Uterus (tissue), 7 donors: ENCODE measurements around the gene GLRX.

- PRO-cap, 4 experiments, result no peak in any of the 4 experiments
- RAMPAGE, long total RNA, 2 experiments, result no peak in any of the 2 experiments
- RRBS, result no CpG with 5 or more reads among the region's 2 CpGs
Observed at GRCh38 chr5:93927574-93928063, 183.8 kb downstream of the FAM172A start.

- PRO-cap, 4 experiments, result no peak in any of the 4 experiments
- RAMPAGE, long total RNA, 2 experiments, result no peak in any of the 2 experiments
- RRBS, result no CpG with 5 or more reads among the region's 2 CpGs
Observed at GRCh38 chr5:94707135-94707736, 88.8 kb downstream of the SLF1 start.

- PRO-cap, 4 experiments, result no peak in any of the 4 experiments
- RAMPAGE, long total RNA, 2 experiments, result no peak in any of the 2 experiments
- RRBS, result 4% methylated on average over 13 of the region's 40 CpGs
Observed at GRCh38 chr5:95621256-95622017, 1.6 kb downstream of the GPR150 start.

DNA sequence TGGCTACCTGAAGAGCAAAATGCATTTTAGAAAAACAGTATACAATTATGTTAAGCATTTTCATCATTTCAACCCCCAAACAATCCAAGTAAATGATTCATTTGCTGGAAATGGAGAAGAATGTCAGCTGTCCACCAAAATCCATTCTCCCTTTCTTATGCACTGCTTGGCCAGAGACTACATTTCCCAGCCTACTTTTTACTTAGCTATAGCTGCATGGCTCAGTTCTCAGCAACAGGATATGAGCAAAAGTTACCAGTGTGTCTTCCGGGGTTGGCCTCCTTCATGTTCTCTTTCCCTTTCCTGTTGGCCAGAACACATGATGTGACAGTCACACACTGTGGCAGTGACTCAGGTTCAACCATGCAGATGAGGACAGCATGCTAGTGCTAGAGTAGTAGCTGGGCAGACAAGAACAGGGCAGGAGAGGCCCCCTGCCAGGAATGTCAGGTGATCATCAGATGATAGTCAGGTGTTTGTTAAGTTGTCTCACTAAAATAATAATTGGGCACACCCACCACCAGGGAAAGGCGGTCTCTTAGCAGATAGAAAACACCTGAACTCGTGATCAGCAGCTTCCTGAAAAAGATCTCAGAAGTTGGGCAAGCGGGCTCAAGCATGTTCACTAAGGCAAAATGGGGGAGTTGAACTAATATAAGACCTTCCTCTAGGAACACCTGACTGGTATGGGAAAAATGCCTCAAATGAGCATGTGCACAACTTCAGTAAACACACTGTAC lies 12.2 kb downstream of the GPR150 start:
- PRO-cap, 4 experiments, result no peak in any of the 4 experiments
- RAMPAGE, long total RNA, 2 experiments, result no peak in any of the 2 experiments
- RRBS, result no CpG with 5 or more reads among the region's 4 CpGs

- PRO-cap, 4 experiments, result no peak in any of the 4 experiments
- RAMPAGE, long total RNA, 2 experiments, result no peak in any of the 2 experiments
- RRBS, result no CpG with 5 or more reads among the region's 2 CpGs
Observed at GRCh38 chr5:95727735-95728284, 3.3 kb upstream of the RHOBTB3 start.

DNA sequence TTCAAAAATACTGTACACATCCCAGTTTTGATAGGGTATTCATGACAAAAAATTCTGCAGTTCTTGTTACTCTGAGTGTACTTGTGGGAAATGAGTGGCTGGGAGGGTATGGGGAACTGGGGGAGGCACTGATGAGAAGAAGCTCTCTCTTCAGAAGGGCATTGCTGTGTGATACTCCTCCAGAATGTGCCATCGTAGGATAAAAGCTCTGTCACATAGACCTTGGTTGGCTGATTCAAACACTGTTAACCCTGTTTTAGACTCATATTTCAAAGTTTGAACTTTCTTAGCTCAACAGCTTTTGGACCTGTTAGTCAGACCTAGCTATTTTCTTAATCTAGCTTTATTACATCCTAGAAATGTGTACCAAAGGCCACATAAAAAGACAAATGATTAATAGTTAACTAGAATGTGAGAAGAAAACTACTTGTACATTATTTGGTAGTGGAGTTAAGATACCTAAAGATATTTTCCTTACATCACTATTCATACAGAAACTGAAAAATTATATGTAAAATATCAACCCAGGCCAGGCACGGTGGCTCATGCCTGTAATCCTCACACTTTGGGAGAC lies 4.2 kb downstream of the RHOBTB3 start:
- PRO-cap, 4 experiments, result no peak in any of the 4 experiments
- RAMPAGE, long total RNA, 2 experiments, result no peak in any of the 2 experiments
- RRBS, result no CpG with 5 or more reads among the region's 2 CpGs

DNA sequence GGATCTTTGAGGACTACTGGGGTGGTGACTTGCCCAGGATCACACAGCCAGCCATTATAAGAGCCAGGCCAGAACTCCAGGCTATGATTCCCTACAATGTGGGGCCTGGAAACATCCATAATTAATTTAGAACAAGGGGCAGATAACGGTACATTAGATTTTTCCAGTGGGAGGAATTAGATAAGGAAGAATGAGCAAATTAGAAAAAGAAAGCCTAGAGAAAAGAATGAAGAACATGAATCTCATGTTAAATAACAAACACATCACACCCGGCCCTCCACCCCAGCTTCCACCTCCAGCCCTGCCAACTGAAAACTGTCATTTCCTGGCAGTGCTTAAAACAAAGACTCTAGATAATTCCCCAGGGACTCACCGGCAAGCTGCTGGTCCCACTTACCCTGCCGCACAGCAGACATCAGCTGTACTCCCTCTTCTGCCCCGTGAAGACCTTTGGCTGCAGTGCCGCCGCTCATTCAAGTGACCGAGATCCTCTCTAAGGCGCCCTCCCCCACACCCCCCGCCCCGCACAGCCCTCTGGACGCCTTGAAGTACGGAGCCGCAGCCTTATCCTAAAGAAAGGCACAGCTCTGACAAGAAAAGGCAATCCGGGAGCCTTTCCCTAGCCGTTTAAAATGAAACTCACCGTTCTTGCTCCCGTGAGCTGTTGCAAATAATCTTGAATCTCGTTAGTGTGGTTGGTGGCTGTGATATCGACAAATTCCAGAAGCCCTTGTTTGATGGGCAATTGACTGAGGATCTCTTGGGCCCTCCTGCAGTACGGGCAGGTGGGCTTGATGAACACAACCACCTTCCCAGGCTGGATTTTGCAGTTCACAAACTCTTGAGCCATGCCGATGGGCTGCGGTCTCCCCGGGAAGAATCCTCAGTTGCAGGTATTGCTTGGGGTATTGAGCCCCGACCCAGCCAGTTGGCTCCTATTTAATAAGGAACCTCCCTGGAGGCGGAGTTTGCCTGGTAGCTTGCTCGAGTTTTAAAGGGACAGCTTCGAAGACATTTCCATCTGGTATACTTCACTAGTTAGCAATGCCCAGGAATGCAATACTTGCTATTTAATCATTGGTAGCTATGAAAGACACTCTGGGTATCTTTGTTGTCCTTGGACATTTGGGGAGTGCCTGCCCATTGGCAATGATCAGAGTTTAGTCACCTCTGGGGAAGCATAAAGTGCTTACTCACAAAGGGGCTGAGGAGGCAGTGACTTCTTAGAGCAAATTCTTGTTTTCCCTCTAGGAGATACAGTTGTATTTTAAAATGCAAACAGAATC lies at the start of gene GLRX:
GLRX (minus strand) TSS at position 914 of the 1,286 bp plus-strand sequence.
- PRO-cap, 4 experiments, result peak in 4 of 4 experiments; most common plus-strand start position 364 of the sequence (in 3); most common minus-strand start position 881 of the sequence (in 4)
- RAMPAGE, long total RNA, 2 experiments, result start-site peak on the minus strand in 2 of 2 experiments, centred at positions 701 to 915 of the sequence, 11 to 59 reads per replicate
- RRBS, result 3% methylated on average over 2 of the region's 28 CpGs

- PRO-cap, 4 experiments, result no peak in any of the 4 experiments
- RAMPAGE, long total RNA, 2 experiments, result no peak in any of the 2 experiments
- RRBS, result no CpG with 5 or more reads among the region's 4 CpGs
Observed at GRCh38 chr5:95852608-95853276, 30.2 kb upstream of the GLRX start.

GRCh38 chr5:95857857-95858551 lies 35.5 kb upstream of the GLRX start:
- PRO-cap, 4 experiments, result no peak in any of the 4 experiments
- RAMPAGE, long total RNA, 2 experiments, result no peak in any of the 2 experiments
- RRBS, result no CpG with 5 or more reads among the region's 14 CpGs

- PRO-cap, 4 experiments, result no peak in any of the 4 experiments
- RAMPAGE, long total RNA, 2 experiments, result no peak in any of the 2 experiments
- RRBS, result no CpG with 5 or more reads among the region's 12 CpGs
Observed at GRCh38 chr5:95898053-95899077, 63.3 kb downstream of the ELL2 start.

DNA sequence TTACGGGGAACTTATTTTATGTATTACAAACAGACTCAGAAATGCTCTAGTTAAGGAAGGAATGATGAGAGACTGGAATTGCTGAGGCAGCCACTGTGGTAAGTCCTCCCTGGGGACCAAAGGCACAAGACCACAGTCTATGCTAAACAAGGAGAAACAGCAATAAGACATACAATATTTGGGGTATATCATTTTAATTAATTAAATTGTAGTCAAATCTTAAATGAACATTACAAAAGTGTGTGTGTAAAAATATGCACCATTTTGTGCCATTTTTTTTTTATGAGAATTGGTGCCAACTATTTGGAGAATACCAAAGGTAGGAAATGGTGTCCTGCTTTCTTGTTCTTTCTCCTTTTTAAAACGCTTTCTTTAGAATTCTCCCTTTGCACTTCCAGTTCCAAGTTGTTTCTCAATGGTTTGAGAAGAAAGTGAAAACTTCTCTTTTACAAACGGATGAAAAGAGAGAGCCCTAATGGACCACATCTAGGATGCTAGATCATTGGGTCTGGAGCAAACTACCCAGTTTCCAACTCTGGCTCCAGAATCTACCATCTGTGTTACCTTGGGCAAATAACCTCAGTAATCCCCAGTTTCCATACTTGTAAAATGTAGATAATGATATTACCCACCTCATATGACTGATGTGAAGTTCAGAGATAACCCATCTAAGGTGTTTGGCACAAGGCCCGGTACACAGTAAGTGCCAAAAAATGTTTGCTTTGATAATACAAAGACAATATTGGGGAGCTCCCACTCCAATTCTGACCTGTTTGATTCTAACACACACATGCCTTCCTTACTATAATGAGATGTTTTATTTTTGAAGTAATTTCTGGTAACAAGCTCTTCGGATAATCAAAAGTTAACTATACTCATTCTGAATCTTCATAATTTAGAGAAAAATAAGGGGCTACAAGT lies 30.8 kb downstream of the ELL2 start:
- PRO-cap, 4 experiments, result no peak in any of the 4 experiments
- RAMPAGE, long total RNA, 2 experiments, result start-site peak on the minus strand in 1 of 2 experiments, centred at position 556 of the sequence, 11 reads per replicate
- RRBS, result no CpG with 5 or more reads among the region's 5 CpGs

DNA sequence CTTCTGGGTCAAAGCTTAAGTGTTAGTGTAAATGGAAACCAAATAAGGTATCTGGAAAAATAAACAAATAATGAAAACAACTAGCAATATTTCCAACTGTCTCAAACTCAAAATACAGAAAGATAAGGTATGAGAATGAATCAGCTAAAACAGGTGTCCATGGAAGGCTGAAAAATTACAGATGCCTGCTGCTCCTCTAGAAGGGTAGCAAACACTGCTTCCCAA lies 30.2 kb downstream of the ELL2 start:
- PRO-cap, 4 experiments, result no peak in any of the 4 experiments
- RAMPAGE, long total RNA, 2 experiments, result no peak in any of the 2 experiments

GRCh38 chr5:96245327-96246081 lies 187.5 kb downstream of the PCSK1 start:
- PRO-cap, 4 experiments, result no peak in any of the 4 experiments
- RAMPAGE, long total RNA, 2 experiments, result no peak in any of the 2 experiments
- RRBS, result no CpG with 5 or more reads among the region's 3 CpGs

GRCh38 chr5:96537161-96537847 lies 104.3 kb upstream of the PCSK1 start:
- PRO-cap, 4 experiments, result no peak in any of the 4 experiments
- RAMPAGE, long total RNA, 2 experiments, result no peak in any of the 2 experiments
- RRBS, result no CpG with 5 or more reads among the region's 4 CpGs

DNA sequence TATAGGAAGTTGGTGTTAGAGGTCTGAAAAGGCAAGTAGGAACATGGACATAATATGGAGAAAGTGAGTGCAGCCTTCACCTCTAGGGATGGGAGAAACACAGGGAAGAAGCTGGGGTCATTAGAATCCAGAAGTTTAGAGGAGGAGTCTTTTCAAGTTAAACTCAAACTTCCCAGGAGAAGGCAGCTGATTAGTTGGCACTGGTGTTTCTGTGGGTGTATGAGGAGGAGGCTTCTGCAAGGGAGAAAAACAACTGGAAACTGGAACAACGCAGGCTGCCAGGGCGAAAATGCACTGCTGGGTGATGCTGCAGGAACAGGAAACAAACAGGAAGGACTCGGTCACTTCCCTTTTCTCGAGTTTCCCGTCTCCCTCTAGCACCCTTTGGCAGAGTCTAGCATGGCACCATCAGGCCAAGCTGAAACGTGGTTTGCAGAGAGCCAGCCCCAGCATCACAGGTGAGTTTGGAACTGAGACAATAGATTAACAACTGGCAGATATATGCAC lies 77.5 kb upstream of the CAST start:
- PRO-cap, 4 experiments, result no peak in any of the 4 experiments
- RAMPAGE, long total RNA, 2 experiments, result no peak in any of the 2 experiments
- RRBS, result no CpG with 5 or more reads among the region's 6 CpGs

- PRO-cap, 4 experiments, result no peak in any of the 4 experiments
- RAMPAGE, long total RNA, 2 experiments, result no peak in any of the 2 experiments
- RRBS, result no CpG with 5 or more reads among the region's 3 CpGs
Observed at GRCh38 chr5:96709071-96709800, 47.1 kb downstream of the CAST start.

- PRO-cap, 4 experiments, result no peak in any of the 4 experiments
- RAMPAGE, long total RNA, 2 experiments, result no peak in any of the 2 experiments
- RRBS, result no CpG with 5 or more reads among the region's 6 CpGs
Observed at GRCh38 chr5:96932815-96933209, 3.1 kb upstream of the LNPEP start.

- PRO-cap, 4 experiments, result peak in 4 of 4 experiments; most common plus-strand start chr5:97183818 (in 3); most common minus-strand start chr5:97183747 (in 4)
- RAMPAGE, long total RNA, 2 experiments, result no peak in any of the 2 experiments
- RRBS, result no CpG with 5 or more reads among the region's 31 CpGs
Observed at GRCh38 chr5:97183371-97184303, 590 bp upstream of the RIOK2 start.

- PRO-cap, 4 experiments, result no peak in any of the 4 experiments
- RAMPAGE, long total RNA, 2 experiments, result no peak in any of the 2 experiments
- RRBS, result no CpG with 5 or more reads among the region's 4 CpGs
Observed at GRCh38 chr5:97629262-97629707, 446.2 kb upstream of the RIOK2 start.

DNA sequence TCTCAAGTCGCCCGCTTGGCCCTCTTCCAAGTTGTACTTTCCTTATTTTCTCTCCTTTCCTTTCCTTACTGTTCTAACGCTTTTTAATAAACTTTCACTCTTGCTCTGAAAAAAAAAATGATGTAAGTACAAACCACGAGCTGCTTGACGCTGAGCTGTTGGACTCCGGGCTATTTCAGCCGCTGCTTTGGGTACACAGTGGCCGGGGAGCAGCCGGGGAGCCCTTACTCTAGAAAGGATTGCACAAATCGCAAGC lies 2.8 kb upstream of the RGMB start:
- PRO-cap, 4 experiments, result peak in 3 of 4 experiments; most common plus-strand start position 198 of the sequence (in 3)
- RAMPAGE, long total RNA, 2 experiments, result no peak in any of the 2 experiments
- RRBS, result 5% methylated on average over 3 of the region's 10 CpGs